ENCODE measurements around a stretch of chr3.

- RRBS = no CpG with 5 or more reads among the region's 1 CpG
These were observed 39.5 kb upstream of the CTNNB1 start for GRCh38 chr3:41159834-41160166.

- RRBS = no CpG with 5 or more reads among the region's 1 CpG
These were observed 19.9 kb downstream of the CTNNB1 start for GRCh38 chr3:41219062-41219782.

GRCh38 chr3:41236857-41237577 lies 37.7 kb downstream of the CTNNB1 start:
- RRBS = no CpG with 5 or more reads among the region's 3 CpGs

DNA sequence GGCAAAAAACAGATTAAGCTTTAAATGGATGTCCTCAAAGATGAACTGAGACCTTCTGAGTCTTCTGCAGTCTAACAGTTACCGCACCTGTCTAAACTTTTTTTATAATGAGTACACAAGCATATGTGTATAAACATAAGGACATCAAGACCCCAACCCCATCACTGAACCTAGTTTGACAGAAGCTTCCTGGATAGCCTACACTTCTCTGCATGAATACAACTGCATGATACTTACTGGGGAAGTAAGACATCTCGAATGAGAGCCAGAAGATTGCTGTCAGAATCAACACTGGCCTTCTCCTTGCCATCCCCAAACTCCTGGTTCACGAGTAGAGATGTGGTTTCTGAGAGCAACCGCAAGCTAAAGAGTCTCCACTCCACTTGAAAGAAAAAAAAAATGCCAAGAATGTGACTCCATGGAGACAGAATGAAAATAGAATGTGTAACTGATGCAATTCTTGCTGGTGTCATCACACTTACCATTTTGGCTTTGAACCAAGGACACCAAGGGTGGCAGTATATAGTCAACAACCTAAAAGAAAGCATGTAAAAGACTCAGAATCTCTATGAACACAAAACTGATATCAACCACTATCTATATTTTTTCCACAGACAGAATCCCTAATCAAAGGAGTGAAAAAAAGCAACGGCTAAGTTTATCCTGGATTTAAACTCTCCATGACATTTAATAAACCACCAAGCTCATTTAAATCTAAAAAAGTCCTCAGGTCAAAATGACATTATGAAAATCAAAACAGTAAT lies 280.4 kb downstream of the ULK4 start:
- RRBS = no CpG with 5 or more reads among the region's 5 CpGs

GRCh38 chr3:42014587-42014962 lies 52.7 kb upstream of the ULK4 start:
- RRBS = no CpG with 5 or more reads among the region's 11 CpGs

GRCh38 chr3:42211818-42212570 lies 54.0 kb downstream of the CCK start:
- RRBS = no CpG with 5 or more reads among the region's 5 CpGs

GRCh38 chr3:42345862-42346255 lies 64.6 kb downstream of the LYZL4 start:
- RRBS = no CpG with 5 or more reads among the region's 5 CpGs

DNA sequence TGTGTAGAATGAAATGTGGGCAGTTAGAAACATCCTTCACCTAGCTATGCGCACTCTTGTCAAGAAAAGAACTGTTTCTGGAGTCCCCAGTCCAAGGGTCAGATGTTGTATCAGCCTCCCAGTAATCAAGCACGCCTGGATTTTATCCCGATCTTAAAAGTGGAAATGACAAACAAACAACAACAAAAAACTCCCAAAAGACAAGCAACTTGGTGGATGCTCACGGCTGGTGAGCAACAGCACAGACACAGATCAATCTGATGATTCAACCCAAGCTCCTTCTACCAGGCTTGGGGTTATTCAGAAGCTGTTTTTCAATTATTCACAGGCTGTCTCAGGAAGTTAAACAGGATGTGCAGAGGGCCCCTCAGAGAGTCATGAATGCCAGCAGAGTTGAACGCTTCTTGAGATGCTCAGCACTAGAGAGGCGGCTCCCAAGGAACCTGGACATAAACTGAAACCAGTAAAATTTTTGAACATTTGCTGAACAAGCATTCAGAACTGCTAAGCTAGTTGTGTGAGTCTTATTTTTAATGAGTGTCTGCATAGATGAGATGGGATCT lies 22.2 kb downstream of the LYZL4 start:
- RRBS = no CpG with 5 or more reads among the region's 6 CpGs

DNA sequence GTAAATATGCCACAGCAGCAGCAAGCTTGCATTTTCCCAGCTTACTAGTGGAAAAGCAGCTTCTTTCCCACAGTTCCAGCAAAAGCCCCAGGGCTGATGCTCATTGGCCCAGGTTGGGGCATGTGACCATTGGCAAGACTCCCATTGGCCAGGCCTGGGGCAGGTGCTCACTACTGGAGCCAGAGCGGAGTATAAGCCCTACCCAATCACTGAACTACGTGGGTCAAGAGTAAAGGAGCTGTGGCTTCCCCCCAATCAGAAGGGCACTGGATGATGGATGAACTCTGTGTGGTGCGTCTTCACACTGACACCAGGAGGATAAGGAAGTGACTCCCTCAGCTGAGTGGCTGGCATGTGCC lies 13.2 kb upstream of the VIPR1 start:
- RRBS = no CpG with 5 or more reads among the region's 3 CpGs

- RRBS = no CpG with 5 or more reads among the region's 3 CpGs
These were observed 939 bp downstream of the VIPR1 start for GRCh38 chr3:42503354-42503809.

DNA sequence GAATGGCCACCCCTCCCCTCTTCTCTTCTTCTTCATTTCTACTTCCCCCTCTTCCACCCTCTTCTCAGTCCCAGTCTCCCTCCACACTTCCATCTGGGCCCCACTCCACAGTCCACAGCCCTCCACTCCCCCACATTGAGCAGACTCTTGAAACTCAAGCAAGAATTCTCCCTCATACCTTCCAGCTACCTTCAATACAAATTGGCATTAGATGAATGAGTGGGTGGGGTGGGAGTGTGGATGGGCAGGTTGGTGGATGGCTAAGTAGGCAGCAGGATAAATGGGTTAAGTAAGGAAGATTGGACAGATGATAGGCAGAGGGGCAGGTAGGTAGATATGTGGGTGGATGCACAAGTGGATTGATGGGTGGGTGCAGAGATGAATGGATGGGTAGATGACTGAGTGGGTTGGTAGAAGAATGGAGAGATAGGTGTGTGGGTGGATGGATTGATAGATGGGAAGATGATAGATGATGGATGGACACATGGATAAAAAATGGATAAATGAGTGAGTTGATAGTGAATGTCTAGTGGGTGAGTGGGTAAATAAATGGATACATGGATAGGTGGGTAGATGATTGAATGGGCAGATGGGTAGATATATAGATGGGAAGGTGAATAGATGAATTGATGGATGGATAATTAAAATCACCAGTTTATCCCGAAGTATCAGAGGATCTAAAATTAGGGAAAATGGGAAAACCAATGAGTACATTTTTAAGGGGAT lies 27.6 kb downstream of the VIPR1 start:
- RRBS = no CpG with 5 or more reads among the region's 1 CpG

DNA sequence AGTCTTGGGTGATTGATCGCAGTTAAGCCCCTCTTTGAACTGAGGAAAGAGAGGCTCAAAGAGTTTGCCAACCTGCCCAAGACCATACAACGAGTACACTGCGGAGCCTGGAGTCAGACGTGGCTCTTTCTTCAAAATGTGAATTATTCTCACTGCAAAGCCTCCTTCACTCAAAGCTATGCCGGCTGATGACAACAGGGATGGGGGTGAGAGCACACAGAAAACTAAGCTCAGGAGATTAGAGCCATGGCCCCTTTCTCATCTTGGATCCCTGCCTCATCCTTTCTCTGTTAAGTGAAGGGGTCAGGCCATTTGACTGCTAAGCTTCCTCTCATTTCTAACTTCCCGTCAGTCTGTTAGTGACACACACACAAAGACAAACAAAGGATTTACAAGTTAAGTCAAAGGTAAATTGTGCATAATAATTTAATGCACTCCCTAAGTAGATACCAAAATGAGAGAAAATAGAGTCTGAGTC lies 1.1 kb downstream of the SS18L2 start:
- RRBS = no CpG with 5 or more reads among the region's 6 CpGs

DNA sequence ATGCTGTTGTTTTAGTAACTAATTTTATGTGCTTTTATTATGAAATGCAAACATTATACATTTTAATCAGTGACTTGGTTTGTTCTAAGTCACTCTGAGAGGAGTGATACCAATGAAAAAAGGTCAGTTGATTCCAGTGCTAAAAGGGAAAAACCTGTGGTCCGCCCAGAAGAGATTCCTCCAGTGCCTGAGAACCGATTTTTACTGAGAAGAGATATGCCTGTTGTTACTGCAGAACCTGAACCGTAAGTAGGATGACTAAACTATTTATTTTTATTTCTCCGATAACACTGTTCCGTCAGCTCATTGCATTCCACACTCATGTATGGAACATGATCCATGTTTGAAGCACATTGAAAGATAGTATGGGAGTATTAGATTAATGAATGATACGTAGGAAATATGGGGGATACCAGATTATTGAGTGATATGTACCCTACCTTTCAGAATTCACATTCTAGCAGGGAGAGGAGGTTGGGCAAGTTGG lies 20.0 kb upstream of the ZBTB47 start:
- RRBS = no CpG with 5 or more reads among the region's 6 CpGs

- RRBS = 57% methylated on average over 5 of the region's 40 CpGs
These were observed 10.3 kb downstream of the ZBTB47 start for GRCh38 chr3:42663523-42664455.

- RRBS = no CpG with 5 or more reads among the region's 1 CpG
These were observed 19.1 kb upstream of the HHATL start for GRCh38 chr3:42721791-42722067.

DNA sequence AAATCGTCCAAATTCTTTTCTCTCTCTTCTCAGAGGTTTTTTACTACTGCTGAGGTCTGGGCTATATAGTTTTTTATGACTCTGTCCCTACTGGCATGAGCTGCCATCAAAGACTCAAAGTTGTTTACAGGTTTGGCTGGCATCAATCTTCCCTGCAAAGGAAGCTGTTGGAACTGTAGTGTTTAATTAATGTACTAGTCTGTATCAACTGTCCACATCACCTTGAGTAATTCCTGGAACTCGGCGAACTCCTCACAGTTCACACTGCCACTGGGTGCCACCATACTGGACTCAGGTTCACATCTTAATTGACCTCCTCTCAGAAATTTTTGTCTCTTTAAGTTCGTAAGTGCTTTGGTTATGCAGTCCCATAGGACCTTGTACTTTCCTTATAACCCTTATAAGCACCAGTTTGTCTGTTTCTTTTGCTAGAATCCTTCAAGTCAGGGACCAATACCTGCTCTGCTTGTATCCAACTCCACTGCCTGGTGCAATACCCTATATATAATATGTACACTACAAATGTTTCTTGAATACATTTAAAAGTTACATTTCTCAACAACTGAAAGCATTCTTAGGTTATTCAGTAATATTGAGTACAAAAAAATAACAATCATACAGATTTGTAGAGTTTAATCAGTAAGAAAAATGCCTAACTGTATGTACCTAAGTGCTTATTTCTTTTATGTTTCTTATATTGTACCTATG lies 3.1 kb downstream of the HIGD1A start:
- RRBS = no CpG with 5 or more reads among the region's 4 CpGs

DNA sequence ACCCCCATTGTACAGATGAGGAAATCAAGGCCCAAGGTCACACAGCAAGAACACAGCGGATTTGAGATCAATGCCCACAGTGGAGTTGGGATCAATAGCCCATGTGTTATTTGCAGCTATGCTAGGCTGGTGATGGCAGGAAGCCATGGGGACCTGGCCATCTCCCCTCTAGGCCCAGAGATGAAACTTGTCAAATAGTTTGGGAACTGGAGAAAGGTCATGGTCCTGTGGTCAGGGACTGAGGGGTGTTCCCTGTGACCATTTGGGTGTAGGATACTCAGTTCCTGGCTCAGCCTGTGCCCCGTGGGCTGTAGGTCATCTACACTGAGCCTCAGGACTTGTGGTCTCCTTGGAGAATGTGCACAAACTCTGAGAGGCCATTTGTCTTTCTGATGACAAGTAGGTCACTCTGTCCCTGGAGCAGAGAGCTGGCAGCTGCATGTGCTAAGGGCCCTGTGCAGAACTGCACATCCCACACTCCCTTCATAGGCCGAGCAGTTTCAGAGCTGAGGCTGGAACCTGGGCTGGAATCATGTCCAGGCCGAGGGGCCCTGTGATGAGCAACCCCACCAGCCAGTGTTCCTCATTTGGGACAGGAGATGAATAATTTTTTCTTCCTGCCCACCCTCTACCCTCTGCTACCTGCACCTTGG lies 17.6 kb downstream of the GASK1A start:
- RRBS = no CpG with 5 or more reads among the region's 4 CpGs

DNA sequence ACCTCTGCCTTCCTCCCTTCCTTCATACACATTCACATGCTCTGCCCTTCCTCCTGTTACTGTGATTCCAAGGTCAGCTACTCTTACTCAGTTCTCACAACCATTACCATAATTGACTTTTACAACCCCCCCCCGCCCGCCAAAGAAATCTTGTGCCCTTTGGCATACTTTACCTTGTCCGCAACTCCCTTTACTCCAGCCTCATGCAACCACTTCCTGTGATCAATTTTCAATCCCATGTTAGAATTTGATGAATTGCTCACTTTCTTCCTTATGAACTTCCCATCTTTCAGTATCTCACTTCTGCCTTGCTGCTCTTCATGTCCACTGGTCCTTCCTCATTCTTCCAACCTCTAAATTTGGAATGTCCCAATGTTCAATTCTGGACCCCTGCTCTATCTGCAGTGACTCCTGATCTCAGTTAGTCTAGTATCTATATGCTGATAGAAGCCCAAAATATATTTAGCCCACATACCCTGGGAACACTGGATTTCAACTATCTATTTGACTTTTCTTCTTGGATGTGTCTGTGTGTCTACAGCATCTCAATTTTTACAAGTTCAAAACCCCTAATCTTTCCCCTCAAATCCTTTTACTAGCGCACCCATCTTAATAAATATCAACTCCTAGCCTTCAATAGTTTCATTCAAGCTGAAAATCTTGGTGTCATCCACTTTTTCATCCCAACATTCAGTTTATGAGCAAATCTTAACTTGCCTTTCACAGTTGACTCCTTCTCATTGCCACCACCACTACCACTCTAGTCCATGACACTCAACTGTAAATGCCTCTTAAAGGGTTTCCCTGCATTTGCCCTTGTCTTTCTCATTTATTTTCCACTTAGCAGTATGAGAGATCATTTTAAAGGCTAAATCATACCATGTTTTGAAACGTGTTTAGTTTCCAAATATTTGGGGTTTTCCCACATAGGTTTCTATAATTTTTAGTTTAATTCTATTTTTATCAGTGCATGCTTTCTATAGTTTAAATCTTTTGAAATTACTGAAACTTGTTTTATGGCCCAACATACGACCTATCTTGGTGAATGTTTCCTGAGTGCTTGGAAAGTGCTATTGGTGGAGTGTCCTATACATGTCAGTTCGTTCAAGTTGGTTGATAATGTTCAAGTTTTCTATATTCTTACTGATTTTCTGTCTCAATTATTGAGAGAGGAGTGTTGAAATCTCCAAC lies 65.5 kb downstream of the SNRK start:
- RRBS = no CpG with 5 or more reads among the region's 7 CpGs

DNA sequence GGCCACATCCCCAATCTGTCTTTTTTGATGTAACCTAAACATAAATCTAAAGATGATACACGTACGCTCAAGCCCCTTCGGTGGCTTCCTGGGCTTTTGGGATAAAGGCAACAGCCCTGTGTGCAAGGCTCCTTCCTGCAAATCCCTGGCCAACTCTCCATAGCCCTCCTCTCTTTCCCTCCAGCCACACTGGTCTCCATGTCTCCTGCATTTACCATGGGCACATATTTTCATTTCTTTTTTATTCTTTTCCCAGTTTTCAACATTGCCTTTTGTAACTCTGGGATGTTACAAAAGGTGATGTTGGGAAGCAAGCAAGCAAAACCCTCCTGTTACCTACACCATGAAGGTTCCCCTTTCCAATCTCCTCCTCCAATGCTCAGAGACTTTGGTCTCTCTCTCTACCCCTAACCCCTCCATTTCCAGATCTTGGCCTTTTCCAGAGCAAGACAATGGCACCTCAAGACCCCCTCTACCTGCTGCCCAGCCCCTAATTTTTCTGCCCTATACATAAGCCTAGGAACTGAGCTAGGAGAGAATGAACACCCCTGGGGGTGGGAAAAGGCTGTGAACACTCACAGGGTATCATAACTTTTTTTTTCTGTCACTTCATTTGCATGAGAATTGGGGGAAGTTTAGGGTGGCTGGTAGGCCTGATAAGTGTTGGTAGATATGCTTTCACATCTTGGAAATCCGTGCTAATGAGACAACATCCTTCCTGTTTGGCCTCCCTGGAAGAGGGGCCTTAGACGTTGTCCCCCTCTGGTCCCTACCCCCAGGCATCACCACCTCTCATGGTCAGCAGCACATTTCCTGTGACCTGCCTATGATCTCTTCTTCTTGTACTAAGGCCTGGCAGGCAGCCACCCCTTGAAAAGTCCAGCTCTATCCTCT lies 107.4 kb downstream of the SNRK start:
- RRBS = no CpG with 5 or more reads among the region's 5 CpGs

- RRBS = no CpG with 5 or more reads among the region's 3 CpGs
These were observed 136.9 kb downstream of the SNRK start for GRCh38 chr3:43423363-43423604.

All from foreskin fibroblast (primary cell).